Paraaortic lymph node (tissue), 1 donor: Measurements from ENCODE around the genes NADSYN1, DEFB108B and FOLR2.

DNA sequence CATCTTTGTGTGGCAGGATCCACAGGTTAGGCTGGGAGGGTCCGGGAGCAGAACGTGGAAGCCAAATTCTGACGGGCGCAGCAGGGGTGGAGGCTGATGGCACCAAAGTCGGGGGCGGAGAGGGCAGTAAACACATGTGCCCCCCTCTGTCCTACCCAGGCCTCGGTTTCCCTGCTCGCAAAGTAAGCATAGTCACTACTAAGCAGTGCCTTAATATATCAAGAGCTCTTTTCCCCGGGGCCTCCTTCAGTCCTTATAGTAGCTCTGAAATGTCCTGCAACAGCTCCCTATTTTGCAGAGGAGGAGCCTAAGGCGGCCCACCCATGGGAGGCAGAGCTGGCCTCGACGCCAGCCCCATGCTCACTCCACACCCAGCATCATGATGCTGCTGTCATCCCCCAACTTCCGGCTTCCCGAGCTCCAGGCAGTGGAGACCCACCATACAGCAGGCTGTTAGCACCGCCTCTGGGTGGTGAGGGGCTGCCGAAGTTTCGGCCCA, 230.0 kb downstream of the CTTN start:
- PRO-cap = no peak

- PRO-cap = no peak
Measured at GRCh38 chr11:70908134-70908714, 344.2 kb downstream of the SHANK2 start.

DNA sequence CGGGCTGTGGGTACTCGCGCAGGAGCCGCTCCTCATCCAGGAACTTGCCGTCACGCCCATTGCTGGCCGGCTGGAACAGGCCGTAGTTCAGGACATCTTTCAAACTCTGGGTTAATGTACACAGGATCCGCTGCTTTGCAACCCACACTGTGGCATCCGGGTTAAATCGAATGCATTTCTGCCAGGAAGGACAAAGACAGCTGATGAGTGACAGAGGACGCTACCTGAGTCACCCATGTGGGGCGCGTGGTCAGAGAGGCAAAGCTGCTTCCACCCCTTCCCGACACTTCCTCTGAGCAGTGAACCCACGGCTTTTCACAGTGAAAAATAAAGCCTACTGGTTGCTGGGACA, 133.5 kb downstream of the SHANK2 start:
- PRO-cap = no peak

DNA sequence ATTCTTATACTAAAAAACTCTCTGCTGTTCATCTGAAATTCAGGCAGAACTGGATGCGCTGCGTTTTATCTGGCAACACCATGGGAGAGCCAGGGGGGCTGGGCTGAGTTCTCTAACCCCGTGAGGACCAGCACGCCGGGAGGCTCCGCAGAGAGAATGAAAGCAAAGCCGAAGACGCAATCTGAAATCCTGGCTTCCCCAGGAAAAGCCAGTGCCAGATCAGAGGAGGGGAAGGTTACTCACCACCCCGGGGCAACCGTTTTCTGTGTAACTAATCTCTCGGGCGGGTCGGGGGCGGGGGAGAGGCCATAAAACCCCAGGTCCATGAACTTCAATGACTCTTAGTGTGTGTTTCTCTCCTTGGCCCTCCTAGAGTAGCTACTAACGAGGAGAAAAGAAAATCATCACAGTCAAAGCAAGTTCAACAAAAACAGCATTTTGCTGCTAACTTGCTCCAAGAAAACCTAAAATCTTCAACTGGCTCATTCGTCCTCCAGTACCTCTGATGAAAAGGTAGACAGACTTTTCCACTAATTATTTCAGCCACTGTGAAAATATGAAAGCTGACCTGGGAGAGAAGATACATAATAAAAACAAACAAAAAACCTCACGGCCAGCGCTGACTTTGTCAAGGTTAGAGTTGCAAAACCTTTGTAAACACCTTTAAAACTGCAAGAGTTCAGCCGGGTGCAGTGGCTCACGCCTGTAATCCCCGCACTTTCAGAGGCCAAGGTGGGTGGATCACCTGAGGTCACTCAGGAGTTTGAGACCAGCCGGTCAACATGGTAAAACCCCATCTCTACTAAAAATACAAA, 99.2 kb downstream of the SHANK2 start:
- PRO-cap = no peak

GRCh38 chr11:71249305-71249640, 3.1 kb downstream of the SHANK2 start:
- PRO-cap = no peak

GRCh38 chr11:71452137-71453331, at the start of gene NADSYN1:
NADSYN1 (plus strand) TSS chr11:71453203.
- PRO-cap = bidirectional peak, plus-strand start at chr11:71452400, minus-strand start at chr11:71452405; bidirectional peak, plus-strand start at chr11:71453109, minus-strand start at chr11:71452972

DNA sequence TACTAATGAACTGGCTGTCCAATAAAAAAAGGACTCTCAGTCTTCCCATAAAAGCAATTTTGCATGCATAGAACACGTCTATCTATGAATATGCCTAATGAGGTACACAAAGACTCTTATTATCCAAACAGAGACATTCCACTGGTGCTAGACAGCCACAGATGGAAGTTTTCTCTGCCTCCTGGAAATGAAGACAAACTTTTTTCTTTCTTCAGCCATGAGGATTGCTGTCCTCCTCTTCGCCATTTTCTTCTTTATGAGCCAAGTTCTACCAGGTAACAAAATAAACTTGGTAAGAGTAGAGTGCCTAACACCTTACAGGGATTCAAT, at the start of gene DEFB108B:
TSS of gene DEFB108B (plus strand) at position 218 of the 330 bp plus-strand sequence.
- PRO-cap = no peak

DNA sequence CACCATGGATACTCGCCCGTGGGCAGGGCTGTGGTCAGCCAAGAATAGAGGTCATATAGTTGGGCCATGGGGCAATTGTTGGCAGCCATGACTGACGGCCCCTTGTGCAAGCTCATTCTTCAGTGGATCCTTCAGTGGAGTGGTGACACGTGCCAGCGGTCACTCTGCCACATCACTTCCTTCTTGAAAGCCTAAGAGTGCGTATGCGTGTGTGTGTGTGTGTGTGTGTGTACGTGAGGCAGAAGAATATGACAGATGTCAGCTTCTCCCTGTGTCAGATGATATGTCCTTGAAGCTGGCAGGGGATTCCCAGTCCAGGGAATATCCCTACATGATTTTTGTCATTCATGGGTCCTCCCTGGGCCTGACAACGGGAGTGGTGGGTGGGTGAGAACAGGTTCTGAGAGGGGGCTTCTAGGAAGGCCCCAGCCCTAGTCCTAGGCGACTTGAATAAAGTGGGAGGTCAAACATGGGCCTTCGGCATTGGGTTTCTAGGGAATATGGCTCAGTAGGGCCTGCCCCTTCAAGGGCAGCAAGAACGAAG, 1.6 kb upstream of the IL18BP start:
- PRO-cap = no peak

GRCh38 chr11:72001852-72002786, 3.4 kb downstream of the IL18BP start:
- PRO-cap = no peak

- PRO-cap = no peak
Measured at GRCh38 chr11:72189475-72190138, 2.3 kb upstream of the FOLR1 start.

DNA sequence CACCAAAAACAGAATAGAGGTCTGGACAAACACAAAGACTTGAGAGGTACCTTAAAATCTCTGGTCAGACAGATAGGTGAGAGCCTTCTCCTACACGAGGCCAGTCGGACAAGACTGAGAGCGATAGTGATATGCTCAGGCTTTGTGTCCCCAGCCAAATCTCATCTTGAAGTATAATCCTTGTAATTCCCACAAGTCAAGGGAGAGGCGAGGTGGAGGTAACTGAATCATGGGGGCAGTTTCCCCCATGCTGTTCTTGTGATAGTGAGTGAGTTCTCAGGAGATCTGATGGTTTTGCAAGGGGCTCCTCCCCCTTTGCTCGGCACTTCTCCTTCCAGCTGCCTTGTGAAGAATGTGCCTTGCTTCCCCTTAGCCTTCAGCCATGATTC, 7.6 kb upstream of the FOLR2 start:
- PRO-cap = no peak

DNA sequence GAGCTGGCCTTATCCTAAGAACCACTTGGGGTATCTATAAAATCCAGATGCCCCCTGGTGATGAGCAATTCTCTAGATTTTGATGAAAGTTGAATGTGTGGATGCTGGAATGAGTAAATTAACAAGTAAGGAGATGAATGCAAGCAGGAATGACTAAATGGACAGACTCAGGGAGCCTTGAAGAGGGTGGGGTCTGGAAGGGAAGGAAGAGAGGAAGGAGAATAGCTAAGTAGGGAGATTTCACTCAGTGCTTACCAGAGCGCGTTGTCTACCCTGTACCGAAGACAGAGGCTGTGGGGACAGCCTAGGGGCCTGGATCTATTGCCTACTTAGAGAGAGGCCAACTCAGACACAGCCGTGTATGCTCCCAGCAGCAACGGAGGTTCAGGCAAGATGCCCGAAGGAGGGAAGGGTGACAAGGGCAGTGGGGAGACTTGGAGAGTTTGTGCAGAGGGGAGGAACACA, at the start of gene FOLR2:
TSS of gene FOLR2 (plus strand) at position 257 of the 465 bp plus-strand sequence.
- PRO-cap = no peak

DNA sequence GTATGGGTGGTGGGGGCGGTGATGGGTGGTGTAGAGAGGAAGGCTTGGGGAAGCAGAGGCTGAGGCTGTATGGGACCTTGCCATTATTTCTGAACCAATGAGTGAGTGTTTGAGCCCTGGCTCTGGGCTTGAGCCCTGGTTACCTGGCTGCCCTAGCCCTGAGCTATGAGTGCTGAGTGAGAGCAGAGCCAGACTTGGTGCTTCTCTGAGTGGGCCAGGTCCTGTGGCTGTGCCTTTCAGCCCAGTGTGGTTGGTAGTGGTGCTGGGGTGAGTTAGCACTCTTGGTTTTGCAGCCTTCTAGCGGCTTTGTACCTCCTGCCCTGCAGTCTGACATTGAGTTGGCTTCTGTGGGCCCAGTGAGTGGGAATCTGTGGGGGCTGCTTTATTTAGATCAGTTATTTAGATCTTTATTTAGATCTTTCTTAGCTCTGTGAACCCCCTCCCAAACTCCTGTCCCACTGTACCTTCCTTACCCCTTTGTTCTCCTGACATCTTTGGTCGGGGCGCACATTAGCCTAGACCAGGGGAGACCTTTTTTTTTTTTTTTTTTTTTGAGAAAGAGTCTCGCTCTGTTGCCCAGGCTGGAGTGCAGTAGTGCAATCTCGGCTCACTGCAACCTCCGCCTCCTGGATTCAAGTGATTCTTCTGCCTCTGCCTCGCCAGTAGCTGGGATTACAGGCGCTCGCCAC, 1.2 kb downstream of the INPPL1 start:
- PRO-cap = no peak

DNA sequence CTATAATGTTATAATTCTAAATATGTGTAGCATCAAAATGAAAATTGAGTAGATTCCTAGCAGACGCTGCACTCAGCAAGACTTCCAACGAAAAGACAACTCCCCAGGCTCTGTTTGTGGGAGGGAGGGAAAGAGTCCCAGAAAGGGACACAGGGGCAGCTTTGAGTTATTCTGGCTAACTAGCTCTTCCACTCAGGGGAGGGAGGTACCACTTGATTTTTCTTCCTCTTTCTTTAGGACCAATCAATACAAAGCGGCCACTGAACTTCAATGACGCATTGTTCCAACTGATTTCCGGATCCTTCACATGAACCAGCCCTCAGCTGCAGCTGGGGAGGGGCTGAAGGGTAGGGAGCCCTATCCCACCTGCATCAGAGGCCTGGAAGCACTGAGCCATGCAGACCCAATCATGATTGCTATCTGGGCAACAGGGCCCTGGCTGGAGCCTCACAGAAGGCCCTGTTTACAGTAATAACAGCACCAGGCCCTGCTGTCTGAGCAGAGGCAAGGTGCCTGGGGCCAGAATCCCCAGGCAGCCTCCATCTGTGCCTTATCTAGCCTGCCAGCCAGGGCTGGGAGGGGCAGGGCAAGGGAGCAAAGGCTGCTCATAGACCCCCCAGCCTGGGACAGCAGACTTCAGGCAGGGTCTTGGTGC, 22.7 kb downstream of the CLPB start:
- PRO-cap = bidirectional peak, plus-strand start at position 336 of the sequence, minus-strand start at position 181 of the sequence

- PRO-cap = no peak
Measured at GRCh38 chr11:72481470-72481895, 47.2 kb upstream of the CLPB start.

GRCh38 chr11:72639881-72640297, 34.3 kb downstream of the PDE2A start:
- PRO-cap = no peak

DNA sequence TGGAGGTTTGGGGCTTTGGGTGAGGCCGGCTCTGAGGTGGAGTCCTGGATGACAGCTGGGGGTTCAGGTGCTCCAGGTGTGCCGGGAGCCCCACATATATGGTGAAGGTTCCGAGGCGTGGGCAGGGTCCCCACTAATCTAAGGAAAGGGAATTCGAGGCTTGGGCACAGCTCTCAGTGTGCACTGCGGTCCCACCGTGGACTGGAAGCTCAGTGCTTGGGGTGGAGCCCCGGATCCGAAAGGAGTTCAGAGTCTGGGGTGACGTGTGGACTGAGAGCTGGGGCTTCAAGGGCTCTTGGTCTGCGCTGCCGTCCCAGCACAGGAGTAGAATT, 32.4 kb downstream of the PDE2A start:
- PRO-cap = unidirectional peak, minus-strand start at position 211 of the sequence

- PRO-cap = no peak
Measured at GRCh38 chr11:72675956-72677077, 2.1 kb upstream of the PDE2A start.

DNA sequence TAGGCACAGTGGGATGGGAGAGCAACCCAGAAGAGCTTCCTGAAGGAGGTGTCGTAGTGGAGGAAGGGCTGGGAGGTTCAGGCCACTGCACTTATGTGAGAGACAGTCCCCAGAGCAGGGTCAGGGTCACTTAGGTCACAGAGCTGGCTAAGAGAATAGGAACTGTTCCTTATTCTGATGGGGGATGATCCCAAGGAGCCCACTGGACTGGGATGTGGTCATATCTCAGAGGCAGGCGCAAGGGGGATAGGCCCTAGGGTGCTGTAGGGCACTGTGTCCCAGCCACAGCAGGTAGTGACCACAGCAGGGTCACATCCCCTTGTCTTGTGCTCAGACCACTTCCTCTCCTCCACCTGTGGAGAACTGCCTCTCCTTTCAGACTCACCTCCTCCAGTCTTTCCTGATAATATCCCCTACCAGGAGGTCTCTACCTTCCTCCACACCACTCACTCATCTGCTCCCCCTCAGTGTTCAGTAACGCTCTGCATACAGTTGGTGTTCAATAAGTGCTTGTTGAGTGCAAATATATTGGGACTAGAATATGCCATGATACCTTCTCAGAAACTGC, 7.8 kb upstream of the PDE2A start:
- PRO-cap = no peak

GRCh38 chr11:72982131-72982492, 160.0 kb downstream of the FCHSD2 start:
- PRO-cap = no peak